ENCODE data around the gene FBXW4.

GRCh38 chr10:100895218-100895997 lies 17.4 kb upstream of the SLF2 start:
- PRO-cap, result no peak
- RRBS, result no CpG with 5 or more reads among the region's 8 CpGs

GRCh38 chr10:100997602-100997999 lies 2.0 kb upstream of the LZTS2 start:
- PRO-cap, result bidirectional peak, plus-strand start at chr10:100997876, minus-strand start at chr10:100997823
- RRBS, result 1% methylated on average over 9 of the region's 31 CpGs

DNA sequence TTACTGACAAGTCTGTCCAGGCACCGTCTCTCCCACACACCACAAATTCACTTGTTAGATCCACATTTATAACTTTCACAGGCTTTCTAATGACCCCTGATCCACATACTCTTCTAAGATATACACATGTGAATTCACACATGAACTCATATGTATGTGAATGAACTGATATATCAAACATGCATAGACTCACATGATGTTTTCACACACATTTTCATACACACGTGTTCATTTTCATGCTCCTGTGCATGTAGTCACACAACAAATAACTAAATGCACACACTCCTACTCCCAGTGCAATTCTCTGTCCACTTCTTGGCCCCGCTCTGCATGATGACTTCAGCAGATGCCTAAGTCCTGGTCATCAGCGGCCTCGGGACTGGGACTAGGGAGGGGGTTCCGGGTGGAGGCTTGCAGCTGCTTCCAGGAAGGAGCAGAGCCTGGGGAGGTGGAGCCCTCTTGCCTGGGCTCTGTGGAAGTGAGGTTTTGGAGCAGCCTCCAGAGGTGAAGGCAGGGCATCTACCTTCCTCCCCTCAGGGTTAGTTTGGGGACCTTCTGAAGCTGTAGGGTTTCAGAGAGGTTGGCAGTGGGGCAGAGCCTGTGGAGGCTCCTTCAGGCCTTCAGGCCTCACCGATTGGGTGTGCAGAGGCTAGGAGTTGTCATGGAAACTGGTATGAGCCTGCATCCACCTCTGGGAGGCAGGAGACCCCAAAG lies 1.7 kb downstream of the LZTS2 start:
- PRO-cap, result no peak
- RRBS, result no CpG with 5 or more reads among the region's 7 CpGs

DNA sequence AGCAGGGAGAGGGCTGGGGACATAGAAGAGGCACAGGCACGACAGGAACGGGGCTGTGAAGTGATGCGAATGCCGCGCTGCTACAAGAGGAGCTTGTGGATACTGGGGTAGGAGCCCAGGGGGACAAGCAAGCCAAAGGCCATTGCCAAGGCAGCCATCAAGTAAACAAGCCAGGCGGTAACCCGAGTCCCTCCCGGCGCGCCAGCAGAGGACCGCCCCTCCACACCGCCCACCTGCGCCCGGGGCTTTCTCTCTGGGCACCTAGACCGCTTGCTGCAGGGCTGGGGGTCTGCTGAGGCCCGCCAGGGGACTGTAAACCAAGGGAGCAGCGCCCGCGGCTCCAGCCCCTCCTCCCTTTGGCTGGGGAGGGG lies 787 bp downstream of the SFXN3 start:
- PRO-cap, result no peak
- RRBS, result under 1% methylated on average over 7 of the region's 19 CpGs

DNA sequence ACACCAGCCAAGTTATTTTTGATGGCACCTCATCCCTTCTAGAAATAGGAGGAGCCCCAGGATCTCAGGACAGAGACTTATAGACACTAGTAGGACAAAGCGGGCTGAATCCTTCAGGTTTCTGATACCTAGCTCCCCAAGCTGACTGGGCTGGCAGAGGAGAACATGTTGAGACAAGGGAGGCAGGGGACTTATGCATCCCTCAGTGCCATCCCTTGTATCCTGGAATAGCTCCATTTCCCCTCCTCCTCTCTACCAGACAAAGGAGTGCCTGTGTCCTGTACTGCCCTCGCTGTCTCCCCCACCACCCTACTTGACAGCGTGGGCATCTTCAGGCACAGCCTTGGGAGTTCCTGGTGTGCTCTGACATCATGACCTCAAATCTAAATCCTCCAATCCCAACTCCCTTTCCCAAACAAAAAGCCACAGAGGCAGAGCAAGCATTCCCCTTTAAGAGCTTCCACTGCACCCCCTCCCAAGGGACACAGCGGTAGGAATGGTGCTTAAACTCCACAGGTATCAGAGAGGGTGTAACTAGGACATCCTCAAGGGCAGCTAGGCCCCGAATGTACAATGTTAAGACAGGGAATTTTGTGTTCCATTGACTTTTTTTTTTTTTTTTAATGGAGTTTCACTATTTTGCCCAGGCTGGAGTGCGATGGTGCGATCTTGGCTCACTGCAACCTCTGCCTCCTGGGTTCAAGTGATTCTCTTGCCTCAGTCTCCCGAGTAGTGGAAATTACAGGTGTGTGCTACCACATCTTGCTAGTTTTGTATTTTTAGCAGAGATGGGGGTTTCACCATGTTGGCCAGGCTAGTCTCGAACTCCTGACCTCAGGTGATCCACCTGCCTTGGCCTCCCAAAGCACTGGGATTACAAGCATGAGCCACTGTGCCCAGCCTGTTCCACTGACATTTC lies 9.2 kb downstream of the SFXN3 start:
- PRO-cap, result no peak
- RRBS, result no CpG with 5 or more reads among the region's 9 CpGs

GRCh38 chr10:101042513-101043354 lies 11.7 kb downstream of the SFXN3 start:
- PRO-cap, result bidirectional peak, plus-strand start at chr10:101042941, minus-strand start at chr10:101042752; bidirectional peak, plus-strand start at chr10:101043209, minus-strand start at chr10:101043212
- RRBS, result no CpG with 5 or more reads among the region's 40 CpGs

- PRO-cap, result no peak
- RRBS, result no CpG with 5 or more reads among the region's 7 CpGs
Observed at GRCh38 chr10:101367909-101368382, 14.0 kb downstream of the BTRC start.

DNA sequence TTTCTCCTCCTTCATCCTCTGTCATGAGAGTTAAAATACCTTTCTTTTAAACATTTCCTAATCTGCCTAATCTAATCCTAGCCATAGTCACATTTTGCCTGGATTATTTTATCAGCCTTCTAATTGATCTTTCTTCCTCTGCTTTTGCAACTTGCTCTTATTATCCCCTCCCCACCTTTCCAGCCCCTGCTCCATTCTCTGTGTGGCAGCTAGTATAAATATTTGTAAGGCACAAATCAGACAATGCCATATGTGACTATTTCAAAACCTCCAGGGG lies 77.3 kb downstream of the POLL start:
- PRO-cap, result no peak

DNA sequence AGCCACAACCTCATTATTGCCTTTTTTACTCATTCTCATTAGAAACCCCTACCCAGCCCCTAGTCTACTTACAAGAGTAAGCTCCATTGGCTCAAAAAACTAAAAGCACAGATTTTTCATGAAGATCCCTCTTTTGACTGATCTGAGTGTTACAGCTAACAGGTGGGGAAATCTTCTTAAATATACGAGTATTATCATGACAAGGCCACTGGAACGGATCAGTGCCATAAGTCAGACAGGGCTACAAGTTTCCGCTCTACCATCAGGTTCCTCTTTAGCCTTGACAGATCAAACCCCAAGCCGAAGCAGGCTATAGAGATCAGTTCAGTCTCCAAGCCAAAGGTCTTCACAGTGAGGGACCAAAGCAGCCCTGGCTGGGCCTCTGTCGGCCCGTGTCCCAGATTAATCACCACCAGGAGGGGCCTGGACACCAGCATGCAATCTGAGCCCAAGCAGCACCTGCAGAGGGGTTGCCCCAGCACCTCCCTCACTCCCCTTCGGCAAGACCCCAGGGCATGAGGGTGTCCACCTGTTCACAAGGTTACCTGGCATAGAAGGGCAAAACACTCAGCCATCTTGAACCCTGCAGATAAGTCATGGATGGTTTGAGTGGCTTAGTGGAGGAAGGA lies 36.1 kb downstream of the FBXW4 start:
- PRO-cap, result no peak
- RRBS, result no CpG with 5 or more reads among the region's 7 CpGs

GRCh38 chr10:101694711-101695371 lies at the start of gene FBXW4:
TSS of gene FBXW4 (minus strand) at chr10:101695170.
- PRO-cap, result bidirectional peak, plus-strand start at chr10:101695256, minus-strand start at chr10:101695183
- RRBS, result under 1% methylated on average over 30 of the region's 66 CpGs

GRCh38 chr10:101793954-101794162 lies 10.6 kb upstream of the NPM3 start:
- PRO-cap, result no peak
- RRBS, result no CpG with 5 or more reads among the region's 5 CpGs

GRCh38 chr10:101834259-101834868 lies 9.2 kb downstream of the KCNIP2 start:
- PRO-cap, result no peak
- RRBS, result no CpG with 5 or more reads among the region's 10 CpGs

DNA sequence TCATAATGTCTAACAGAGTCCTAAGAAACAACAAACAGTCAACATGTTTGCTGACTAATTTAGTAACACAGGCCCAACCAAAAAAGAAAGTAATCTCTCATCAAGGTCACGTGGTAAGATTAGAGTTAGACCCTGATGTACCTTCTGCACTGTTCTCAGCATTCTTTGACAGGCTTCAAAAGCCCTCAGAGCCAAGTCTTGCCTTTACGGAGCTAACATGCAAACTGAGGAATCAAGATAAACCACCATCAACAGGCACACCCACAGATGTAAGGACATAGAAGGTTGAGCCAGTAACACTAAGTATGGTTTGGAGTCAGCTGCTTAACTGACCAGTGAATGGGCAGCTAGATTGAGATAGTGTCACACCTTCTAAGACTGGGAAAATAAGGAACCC lies 15.2 kb upstream of the KCNIP2 start:
- PRO-cap, result no peak
- RRBS, result no CpG with 5 or more reads among the region's 2 CpGs

DNA sequence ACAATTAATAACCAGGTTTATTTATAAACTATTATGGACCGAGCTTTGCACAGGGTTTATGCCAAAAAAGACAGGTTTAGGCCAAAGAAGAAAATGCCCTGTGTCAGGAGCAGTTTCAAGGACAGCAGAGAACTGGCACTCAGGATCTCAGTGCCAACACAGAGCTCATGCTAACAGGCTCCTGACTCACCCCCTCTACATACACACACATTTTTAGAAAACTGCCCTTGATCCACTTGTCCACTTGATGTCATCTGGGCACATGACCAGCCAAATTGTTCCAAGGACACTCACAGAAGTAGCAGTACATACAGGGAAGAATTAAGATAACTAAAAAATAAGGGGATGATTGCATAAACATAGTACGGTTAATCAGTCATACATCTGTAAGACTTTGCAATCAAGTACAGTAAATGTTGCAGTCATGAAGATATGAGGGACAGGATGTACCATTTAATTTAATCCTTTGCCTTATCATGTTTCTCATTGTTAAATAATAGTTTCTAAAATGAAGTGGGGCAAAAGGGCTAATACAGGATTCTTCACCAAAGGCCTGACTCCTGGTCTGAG lies 94.4 kb downstream of the ARMH3 start:
- PRO-cap, result no peak
- RRBS, result no CpG with 5 or more reads among the region's 2 CpGs

DNA sequence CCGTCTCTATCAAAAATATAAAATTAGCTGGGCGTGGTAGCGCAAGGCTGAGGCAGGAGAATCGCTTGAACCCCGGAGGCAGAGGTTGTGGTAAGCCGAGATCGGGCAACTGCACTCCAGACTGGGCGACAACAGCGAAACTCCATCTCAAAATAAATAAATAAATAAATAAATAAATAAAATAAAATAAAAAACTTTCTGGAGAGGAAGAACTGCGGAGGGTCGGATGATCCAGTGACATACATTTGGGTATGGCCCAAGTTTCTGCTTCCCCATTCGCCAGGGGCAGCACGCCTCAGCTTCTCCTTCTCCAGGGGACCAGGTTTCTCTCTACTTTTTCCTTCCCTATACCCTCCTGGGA lies 844 bp downstream of the ARMH3 start:
- PRO-cap, result no peak
- RRBS, result no CpG with 5 or more reads among the region's 13 CpGs

DNA sequence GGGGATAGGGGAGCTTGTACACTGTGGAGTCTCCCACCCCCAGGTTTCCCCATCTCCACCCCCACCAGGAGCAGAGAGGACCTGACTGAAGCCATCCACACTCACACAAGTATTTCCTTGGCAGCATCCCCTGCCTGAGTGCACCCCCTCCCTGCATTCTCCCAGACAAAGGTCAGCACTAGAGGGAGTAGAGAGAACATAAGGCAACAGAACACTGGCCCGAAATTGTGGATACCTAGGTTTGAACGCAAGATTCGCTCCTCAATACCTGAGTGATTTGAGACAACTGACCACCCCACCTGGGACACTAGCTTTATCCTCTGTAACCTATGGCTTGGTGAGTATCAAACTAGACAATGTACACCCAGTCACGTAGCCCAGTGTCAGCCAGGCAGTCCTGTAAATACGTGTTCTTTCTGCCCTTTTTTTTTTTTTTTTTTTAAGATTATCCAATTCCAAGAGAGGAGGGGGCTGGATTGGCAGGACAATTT lies 1.9 kb upstream of the LDB1 start:
- PRO-cap, result no peak
- RRBS, result no CpG with 5 or more reads among the region's 5 CpGs

- PRO-cap, result no peak
- RRBS, result no CpG with 5 or more reads among the region's 4 CpGs
Observed at GRCh38 chr10:102160422-102161080, 8.4 kb downstream of the NOLC1 start.

GRCh38 chr10:102185913-102186671 lies 33.9 kb downstream of the NOLC1 start:
- PRO-cap, result no peak
- RRBS, result no CpG with 5 or more reads among the region's 14 CpGs

DNA sequence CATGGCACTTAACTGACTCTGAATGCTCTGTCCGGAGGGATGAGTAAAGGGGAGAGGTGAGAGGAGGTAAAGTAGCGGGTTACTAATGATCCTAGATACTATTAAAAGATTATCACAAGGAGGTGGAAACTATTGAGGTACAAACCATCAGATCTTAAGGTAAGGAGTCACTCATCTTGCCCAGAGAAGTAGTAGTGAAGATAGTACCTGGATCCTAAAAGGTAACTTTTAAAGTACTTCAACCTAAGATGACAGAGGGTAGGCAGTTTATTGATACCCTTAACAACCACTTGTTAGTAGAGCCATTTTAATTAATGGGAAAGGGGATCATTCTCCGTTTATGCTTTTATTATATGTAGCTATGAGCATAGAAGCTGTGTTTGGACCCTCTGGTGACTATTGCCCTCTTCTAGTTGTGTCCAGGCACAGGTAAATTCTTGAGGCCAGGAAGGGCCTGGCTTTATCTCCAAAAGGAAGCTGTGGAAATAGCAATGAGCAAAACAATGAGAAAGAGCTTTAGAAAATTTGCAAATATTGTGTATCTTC lies 37.7 kb downstream of the GBF1 start:
- PRO-cap, result no peak
- RRBS, result no CpG with 5 or more reads among the region's 3 CpGs

GRCh38 chr10:102367998-102368507 lies 27.5 kb upstream of the NFKB2 start:
- PRO-cap, result no peak
- RRBS, result no CpG with 5 or more reads among the region's 3 CpGs